IMR-90 (cell line): ENCODE results near the genes TRAT1 and DPPA4.

- RRBS = no CpG with 5 or more reads among the region's 11 CpGs
CAGE:
- cytosol, long polyA plus RNA = no peak
- long polyA plus RNA = no peak
- nucleus, long polyA plus RNA = no peak
Observed at GRCh38 chr3:107772493-107773467, 250.0 kb downstream of the BBX start.

DNA sequence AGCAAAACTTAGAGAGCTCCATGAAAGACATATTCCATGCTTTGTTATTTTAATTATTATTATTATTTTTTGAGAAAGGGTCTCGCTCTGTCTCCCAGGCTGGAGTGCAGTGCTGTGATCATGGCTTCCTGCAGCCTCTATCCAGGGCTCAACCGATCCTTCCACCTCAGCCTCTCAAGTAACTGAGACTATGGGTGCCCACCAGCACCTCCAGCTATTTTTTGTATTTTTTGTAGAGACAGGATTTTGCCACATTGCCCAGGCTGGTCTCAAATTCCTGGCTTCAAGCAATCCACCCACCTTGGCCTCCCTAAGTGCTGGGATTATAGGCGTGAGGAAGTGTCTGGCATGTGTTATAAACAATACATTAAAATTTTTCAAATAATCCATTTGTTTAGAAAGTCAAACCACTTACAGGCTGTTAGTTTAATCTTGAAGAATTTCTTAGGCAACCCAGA is 49.8 kb downstream of the CD47 start:
- RRBS = no CpG with 5 or more reads among the region's 3 CpGs
CAGE:
- cytosol, long polyA plus RNA = no peak
- long polyA plus RNA = no peak
- nucleus, long polyA plus RNA = no peak

GRCh38 chr3:108250817-108251402 is 28.7 kb upstream of the IFT57 start:
- RRBS = no CpG with 5 or more reads among the region's 4 CpGs
CAGE:
- cytosol, long polyA plus RNA = no peak
- long polyA plus RNA = no peak
- nucleus, long polyA plus RNA = no peak

- RRBS = no CpG with 5 or more reads among the region's 3 CpGs
CAGE:
- cytosol, long polyA plus RNA = no peak
- long polyA plus RNA = no peak
- nucleus, long polyA plus RNA = no peak
Observed at GRCh38 chr3:108822532-108822991, at the start of gene TRAT1. TRAT1 (plus strand) TSS chr3:108822786.

DNA sequence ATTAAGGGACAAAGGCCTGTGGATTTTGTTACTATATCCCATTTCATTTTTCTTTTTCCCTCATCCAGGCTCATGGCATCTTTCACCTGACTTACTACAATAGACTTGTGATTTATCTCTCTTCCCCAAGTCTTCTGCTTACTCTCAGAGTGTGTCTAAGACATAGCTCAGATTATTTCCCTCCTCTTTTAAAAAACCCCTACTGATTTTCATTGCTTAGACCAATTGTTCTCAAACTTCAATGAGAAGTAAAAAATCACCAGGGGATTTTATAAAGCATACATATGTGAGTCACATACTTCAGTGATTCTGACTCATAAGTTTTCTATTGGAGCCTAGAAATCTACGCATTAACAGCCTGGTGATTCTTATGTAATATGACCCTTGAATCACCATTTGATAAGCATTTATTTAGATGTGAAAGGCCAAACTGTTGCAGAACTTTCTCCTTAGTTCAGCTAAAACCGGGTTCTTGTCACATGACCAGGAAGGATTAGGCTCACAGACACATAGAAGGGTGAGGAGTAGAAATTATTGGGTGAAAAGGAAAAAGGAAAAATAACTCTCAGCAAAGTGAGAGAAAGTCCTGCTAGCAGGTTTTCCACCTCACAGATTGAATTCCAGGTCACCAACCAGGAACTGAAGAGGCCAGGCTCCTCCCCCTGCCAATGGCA is 40.8 kb downstream of the TRAT1 start:
- RRBS = no CpG with 5 or more reads among the region's 2 CpGs
CAGE:
- cytosol, long polyA plus RNA = no peak
- long polyA plus RNA = no peak
- nucleus, long polyA plus RNA = no peak

GRCh38 chr3:109337344-109338225 is at the start of gene DPPA4:
DPPA4 (minus strand) TSS chr3:109337546.
- RRBS = no CpG with 5 or more reads among the region's 14 CpGs
CAGE:
- cytosol, long polyA plus RNA = no peak
- long polyA plus RNA = no peak
- nucleus, long polyA plus RNA = no peak

- RRBS = no CpG with 5 or more reads among the region's 18 CpGs
CAGE:
- cytosol, long polyA plus RNA = no peak
- long polyA plus RNA = no peak
- nucleus, long polyA plus RNA = no peak
Observed at GRCh38 chr3:109409962-109410406, 72.6 kb upstream of the DPPA4 start.

- RRBS = no CpG with 5 or more reads among the region's 19 CpGs
CAGE:
- cytosol, long polyA plus RNA = no peak
- long polyA plus RNA = no peak
- nucleus, long polyA plus RNA = no peak
Observed at GRCh38 chr3:110439873-110440376, 631.7 kb upstream of the NECTIN3 start.

- RRBS = no CpG with 5 or more reads among the region's 3 CpGs
CAGE:
- cytosol, long polyA plus RNA = no peak
- long polyA plus RNA = no peak
- nucleus, long polyA plus RNA = no peak
Observed at GRCh38 chr3:110527277-110527870, 544.2 kb upstream of the NECTIN3 start.

GRCh38 chr3:110626907-110627312 is 444.7 kb upstream of the NECTIN3 start:
- RRBS = no CpG with 5 or more reads among the region's 6 CpGs
CAGE:
- cytosol, long polyA plus RNA = no peak
- long polyA plus RNA = no peak
- nucleus, long polyA plus RNA = no peak

GRCh38 chr3:111133517-111134671 is 62.3 kb downstream of the NECTIN3 start:
- RRBS = no CpG with 5 or more reads among the region's 8 CpGs
CAGE:
- cytosol, long polyA plus RNA = no peak
- long polyA plus RNA = start-site peak on the minus strand at chr3:111133708-111133885, 11 and 10 reads in 2 replicates
- nucleus, long polyA plus RNA = no peak

GRCh38 chr3:111321894-111322253 is 220.1 kb upstream of the CD96 start:
- RRBS = no CpG with 5 or more reads among the region's 3 CpGs
CAGE:
- cytosol, long polyA plus RNA = no peak
- long polyA plus RNA = no peak
- nucleus, long polyA plus RNA = no peak

GRCh38 chr3:111858522-111858996 is 506 bp upstream of the PHLDB2 start:
- RRBS = no CpG with 5 or more reads among the region's 11 CpGs
CAGE:
- cytosol, long polyA plus RNA = no peak
- long polyA plus RNA = no peak
- nucleus, long polyA plus RNA = no peak

DNA sequence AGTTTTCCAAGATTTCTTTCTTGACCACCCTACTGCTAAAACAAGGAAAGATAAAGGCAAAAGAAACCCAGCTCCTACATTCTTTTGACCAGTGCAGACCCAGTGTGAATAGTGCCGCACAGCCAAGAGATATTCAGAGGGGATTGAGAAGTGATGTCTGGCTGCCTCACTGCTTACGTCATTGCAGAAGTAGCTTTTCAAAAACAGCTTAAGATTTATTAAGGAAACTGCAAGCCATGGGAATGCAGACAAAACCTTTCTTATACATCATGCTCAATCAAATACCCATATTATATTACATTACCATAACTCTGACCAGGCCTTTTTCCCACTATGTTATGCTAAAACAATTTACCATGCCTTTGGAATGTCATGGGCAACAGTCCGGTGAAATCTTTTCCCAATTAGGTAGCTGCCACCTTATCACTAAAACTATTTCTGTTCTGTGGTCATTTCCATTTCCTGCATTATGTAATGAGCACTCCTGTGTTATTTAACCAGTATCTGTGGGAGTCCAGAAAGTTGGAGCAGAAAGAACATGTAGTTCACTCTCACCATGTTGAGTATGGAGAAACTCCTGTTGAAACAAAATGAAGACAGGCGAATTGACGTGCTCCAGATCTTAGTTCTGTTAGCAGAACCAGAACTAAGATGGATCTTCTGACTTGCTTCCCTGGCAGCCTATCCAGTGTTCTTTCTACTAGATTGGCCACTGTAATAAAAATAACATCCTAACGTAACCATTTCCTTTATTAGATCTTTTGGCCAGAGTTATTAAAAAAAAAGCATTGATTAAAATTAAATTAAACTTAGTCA is 6.1 kb downstream of the PHLDB2 start:
- RRBS = no CpG with 5 or more reads among the region's 6 CpGs
CAGE:
- cytosol, long polyA plus RNA = no peak
- long polyA plus RNA = no peak
- nucleus, long polyA plus RNA = no peak

GRCh38 chr3:111999449-111999759 is 682 bp downstream of the TAGLN3 start:
- RRBS = 23% methylated on average over 4 of the region's 16 CpGs
CAGE:
- cytosol, long polyA plus RNA = no peak
- long polyA plus RNA = no peak
- nucleus, long polyA plus RNA = no peak

- RRBS = no CpG with 5 or more reads among the region's 6 CpGs
CAGE:
- cytosol, long polyA plus RNA = no peak
- long polyA plus RNA = no peak
- nucleus, long polyA plus RNA = no peak
Observed at GRCh38 chr3:112087171-112087549, 971 bp downstream of the C3orf52 start.

- RRBS = no CpG with 5 or more reads among the region's 1 CpG
CAGE:
- cytosol, long polyA plus RNA = no peak
- long polyA plus RNA = no peak
- nucleus, long polyA plus RNA = no peak
Observed at GRCh38 chr3:112136002-112136386, 2.9 kb upstream of the GCSAM start.

GRCh38 chr3:112168362-112168945 is 35.4 kb upstream of the GCSAM start:
- RRBS = no CpG with 5 or more reads among the region's 2 CpGs
CAGE:
- cytosol, long polyA plus RNA = no peak
- long polyA plus RNA = no peak
- nucleus, long polyA plus RNA = no peak

- RRBS = no CpG with 5 or more reads among the region's 6 CpGs
CAGE:
- cytosol, long polyA plus RNA = no peak
- long polyA plus RNA = no peak
- nucleus, long polyA plus RNA = no peak
Observed at GRCh38 chr3:112303339-112303802, 9.4 kb upstream of the SLC9C1 start.

DNA sequence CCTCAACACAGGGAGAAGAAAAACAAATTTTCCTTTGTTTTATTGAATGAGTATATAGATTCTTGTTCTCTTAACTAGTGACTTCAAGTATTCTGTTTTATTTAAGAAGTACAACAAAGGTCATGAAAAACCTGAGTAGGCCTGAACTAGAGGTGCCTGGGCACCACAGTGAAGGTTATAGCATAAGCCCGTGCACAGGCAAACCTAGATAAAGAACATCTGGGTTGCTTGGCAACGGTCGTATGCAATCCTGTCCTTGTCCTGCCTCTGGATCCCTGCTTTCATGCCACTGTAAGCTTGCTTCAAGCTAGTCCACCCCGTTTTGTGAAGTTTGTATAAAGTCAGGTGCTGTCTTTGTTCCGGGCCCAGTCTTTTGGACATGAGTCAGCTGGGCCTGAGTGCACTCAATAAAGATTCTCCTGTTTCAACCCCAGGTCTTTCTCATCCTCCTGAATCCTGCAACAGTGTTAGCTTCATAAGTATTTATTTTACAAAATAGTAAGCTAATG is 14.1 kb upstream of the SLC9C1 start:
- RRBS = no CpG with 5 or more reads among the region's 5 CpGs
CAGE:
- cytosol, long polyA plus RNA = no peak
- long polyA plus RNA = no peak
- nucleus, long polyA plus RNA = no peak